Karpas-422 (cell line): ENCODE results near the genes CDH19, TMX3 and SOCS6.

DNA sequence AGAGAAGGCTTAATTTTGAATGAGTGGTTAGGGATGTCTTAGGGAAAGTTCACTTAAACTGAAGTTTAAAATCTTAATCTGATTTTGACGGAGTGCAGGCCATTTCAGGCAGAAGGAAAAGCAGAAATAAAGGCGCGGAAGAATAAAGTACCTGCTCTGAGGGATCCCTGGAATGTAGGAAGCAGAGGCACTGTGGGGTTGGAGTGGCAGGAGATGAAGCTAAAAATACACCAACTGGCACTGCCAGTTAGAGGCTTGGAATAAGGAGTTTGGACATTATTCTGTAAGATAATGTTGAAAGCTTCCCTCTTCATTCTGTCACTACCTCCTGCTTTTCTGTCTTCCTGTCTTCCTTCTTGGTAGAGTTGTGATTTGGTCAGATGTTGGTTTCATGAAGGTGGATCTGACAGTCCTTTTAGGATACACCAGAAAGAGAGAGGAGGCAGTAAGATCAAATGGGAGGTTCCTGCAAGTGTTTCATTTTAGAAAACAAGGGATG, 3.9 kb upstream of the VPS4B start:
- PRO-cap = no peak
- RAMPAGE, long total RNA = no peak

GRCh38 chr18:63588543-63589482, 1.7 kb downstream of the SERPINB13 start:
- PRO-cap = no peak
- RAMPAGE, long total RNA = no peak

GRCh38 chr18:63965814-63966343, 4.0 kb upstream of the SERPINB8 start:
- PRO-cap = no peak
- RAMPAGE, long total RNA = no peak

DNA sequence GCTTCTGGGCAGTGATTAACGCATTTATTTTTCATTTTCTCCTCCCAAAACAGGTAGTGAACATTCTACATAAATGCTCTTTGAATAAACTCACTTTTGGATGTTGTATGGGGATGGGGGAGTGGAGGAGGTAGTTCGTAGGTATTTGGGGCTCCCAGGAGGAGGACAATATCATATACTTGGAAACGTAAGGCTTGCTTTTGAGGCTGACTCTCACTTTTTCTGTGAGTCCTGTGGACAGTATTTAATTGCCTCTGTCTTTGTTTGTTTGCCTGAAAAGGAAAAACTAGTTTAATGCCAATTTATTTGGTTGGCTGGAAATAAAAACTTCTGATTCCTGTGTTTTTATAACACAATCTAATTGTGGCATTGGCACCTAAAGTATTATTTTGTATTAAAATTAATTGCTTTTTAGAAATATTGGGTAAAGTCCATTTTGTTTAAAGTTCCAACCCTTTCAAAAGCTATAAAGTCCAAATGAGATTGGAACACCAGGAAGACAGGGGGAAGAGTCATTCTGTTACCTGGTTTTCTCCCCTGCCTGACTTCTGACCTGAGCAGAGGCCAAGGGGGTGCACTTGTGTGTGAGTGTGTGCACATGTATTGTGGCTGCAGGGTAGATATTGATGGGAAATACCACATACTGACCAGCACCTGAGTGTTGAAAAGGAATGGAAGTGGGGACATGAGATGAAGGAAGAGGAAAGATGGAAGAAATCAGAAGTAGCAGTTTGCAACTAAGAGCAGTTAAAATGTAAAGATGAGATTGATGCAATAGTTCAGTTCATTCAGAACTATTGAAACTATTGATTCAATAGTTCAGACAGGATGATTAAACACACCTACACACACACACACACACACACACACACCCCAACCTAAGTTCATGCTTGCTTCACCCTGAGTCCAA, 4.6 kb downstream of the SERPINB8 start:
- PRO-cap = no peak
- RAMPAGE, long total RNA = no peak

- PRO-cap = unidirectional peak, minus-strand start at chr18:65057917
- RAMPAGE, long total RNA = no peak
Measured at GRCh38 chr18:65057352-65058004, 693.3 kb upstream of the CDH7 start.

- PRO-cap = no peak
- RAMPAGE, long total RNA = no peak
Measured at GRCh38 chr18:65605445-65605949, 145.3 kb upstream of the CDH7 start.

GRCh38 chr18:66135895-66136390, 385.1 kb downstream of the CDH7 start:
- PRO-cap = no peak
- RAMPAGE, long total RNA = no peak

GRCh38 chr18:66571901-66572327, 32.0 kb downstream of the CDH19 start:
- PRO-cap = no peak
- RAMPAGE, long total RNA = no peak

DNA sequence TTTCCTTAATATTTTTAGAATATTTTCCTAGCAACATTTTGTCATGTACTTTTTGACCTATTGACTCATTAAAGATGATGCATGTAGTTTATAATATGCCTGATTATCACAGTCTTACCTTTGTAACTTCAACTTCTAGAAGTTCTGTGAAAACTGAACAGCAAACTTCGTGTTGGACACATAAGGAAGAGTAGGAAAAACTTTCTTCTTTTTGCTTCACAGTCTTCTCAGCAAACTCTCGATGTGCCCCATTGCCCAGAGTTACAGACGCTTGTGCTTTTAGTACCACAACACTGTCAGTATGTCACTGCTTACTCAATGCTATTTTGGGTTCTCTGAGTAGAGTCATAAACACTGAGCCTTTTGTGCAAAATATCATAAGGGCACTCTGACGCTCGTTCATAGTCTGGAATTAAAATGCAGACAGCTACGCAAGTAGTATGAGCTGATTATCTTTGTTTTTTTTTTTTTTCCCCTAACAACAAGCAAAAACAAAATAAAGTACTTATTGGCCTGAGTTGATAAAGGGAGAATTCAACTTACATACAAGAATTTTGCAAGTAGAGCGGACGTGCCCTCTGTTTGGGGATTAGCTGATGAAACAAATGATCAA, at the start of gene CDH19:
CDH19 (minus strand) TSS at position 255 of the 613 bp plus-strand sequence.
- PRO-cap = no peak
- RAMPAGE, long total RNA = no peak

DNA sequence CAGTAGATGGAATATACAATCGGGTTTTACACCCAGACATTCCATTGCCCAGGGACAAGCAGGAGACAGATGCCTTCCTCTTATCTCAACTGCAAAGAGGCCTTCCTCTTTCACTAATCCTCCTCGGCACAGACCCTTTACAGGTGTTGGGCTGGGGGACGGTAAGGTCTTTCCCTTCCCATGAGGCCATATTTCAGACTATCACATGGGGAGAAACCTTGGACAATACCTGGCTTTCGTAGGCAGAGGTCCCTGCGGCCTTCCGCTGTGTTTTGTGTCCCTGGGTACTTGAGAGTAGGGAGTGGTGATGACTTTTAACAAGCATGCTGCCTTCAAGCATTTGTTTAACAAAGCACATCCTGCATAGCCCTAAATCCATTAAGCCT, 439.3 kb downstream of the DSEL start:
- PRO-cap = no peak
- RAMPAGE, long total RNA = no peak

DNA sequence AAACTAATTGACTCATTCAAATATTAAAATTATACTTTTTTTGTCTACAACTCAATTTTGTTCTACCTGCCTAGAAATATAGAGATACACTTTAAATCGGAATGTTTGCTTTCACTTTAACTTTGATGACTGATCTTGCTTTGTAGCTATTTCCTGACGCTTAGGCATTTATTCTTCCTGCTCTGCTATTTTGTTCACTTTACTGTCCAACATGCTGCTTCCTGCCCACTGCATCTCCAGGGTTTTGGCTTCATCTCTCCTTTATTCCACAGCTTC, 272.4 kb downstream of the DSEL start:
- PRO-cap = no peak
- RAMPAGE, long total RNA = no peak

DNA sequence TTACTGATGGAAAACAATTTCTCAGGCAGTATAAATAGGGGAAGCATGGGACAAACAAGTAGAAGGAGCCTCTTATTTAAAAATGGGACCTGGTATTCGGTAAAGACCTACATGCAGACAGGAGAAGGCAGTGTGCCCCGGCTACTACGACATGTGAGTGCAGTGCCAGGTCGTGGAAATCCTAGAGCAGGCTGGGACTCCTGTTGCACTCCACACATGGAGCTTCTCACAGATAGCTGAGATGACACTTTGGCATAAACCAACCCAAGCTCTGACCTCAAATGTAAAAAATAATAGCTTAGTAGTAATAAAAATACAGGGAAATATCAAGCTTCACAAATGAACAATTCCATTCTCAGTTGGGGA, 913 bp upstream of the DSEL start:
- PRO-cap = no peak
- RAMPAGE, long total RNA = no peak

DNA sequence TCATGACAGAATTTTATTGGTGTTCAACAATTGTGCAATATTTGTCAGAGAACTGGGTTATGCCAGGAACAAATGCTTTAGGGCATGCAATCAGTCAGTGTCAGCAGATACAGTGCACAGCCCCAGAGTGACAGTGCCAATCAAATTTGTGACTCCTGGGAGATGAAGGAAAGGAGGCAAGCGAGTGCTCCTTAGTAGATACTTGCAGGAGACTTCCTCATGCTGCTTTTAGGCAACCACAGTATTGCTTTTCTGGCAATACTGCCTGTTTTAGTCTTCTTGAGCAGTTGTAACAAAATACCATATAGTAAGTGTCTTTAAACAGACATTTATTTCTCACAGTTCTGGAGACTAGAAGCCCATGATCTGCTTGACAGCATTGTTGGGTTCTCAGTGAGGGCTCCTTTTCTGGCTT, 81.4 kb upstream of the DSEL start:
- PRO-cap = no peak
- RAMPAGE, long total RNA = no peak

GRCh38 chr18:68694792-68696014, 19.7 kb downstream of the TMX3 start:
- PRO-cap = no peak
- RAMPAGE, long total RNA = no peak

DNA sequence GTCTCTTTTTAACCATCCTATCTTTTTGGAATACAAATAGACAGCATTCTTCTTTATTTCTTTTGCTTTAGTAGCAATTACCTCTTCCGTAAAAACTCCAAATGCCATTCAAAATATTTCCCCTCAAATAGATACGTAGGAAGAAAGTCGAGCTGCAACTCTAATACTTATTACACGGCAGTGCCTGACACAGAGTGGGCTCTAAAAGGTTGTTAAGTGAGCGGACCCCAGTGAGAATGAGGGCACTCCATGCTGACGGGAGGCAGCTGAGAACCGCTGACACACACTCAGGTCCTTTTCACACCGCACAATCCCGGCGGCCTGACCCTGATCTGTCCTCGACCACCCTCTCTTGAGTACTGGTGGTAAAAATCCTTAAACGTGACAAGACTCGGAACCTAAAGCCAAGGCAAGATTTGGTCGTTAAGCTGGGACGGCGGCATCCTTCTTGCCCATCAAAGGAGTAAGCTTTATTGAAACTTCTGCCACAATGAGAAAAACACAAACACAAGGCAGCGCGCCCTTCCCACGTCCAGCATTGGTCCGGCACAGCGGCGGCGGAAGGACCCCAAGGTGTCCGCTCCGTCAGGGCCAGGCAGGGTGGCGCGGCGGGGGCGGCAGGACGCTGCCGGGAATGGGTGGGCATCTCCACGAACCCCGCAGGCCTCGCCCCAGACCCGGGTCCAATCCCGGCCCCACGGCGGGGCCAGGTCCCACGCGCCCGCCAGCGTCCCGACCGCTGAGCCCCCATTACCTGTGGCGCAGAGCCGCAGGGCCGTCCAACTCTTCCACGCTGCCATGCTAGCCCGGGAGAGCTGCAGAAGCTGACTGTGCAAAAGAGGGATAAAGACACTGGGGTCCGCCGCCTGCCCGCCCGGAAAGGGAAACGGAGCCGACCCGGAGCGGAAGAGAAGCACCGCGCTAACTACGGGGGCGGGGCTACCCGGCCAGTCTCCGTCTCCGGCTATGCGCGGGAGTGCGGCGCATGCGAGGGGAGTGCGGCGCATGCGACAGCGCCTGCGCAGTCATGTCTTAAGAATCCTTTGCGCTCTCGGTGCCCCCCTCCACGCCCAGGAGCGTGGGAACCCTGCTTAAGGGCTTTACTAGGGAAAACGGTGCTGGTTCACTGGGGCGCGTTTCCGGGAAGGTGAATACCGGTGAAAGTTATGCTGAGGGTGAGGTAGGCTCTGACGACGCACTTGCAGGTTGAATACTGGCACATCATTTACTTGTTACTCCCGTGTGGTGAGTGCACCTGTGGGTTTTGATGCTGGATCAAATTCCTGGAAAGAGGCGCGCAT, at the start of gene TMX3:
TMX3 (minus strand) TSS at position 927 of the 1,301 bp plus-strand sequence.
- PRO-cap = bidirectional peak, plus-strand start at position 1,150 of the sequence, minus-strand start at position 881 of the sequence
- RAMPAGE, long total RNA = start-site peak on the minus strand centred at position 894 of the sequence, 36 bp wide, 216 and 96 reads in 2 replicates; start-site peak on the plus strand centred at position 1,051 of the sequence, 25 bp wide, 15 and 35 reads in 2 replicates

DNA sequence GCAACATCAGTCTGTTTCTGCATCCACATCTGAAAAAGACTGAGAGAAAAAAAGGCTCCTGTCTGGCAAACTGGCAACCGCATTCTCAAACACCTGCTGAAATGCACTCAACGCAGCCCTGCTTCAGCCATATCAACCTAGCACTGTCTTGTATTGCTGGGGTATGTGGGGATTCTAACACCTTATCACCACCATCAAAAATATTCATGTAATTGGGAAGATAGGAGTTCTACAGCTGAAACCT, 52.6 kb downstream of the CD226 start:
- PRO-cap = no peak
- RAMPAGE, long total RNA = no peak

GRCh38 chr18:70285410-70285793, 3.4 kb upstream of the SOCS6 start:
- PRO-cap = no peak
- RAMPAGE, long total RNA = no peak

DNA sequence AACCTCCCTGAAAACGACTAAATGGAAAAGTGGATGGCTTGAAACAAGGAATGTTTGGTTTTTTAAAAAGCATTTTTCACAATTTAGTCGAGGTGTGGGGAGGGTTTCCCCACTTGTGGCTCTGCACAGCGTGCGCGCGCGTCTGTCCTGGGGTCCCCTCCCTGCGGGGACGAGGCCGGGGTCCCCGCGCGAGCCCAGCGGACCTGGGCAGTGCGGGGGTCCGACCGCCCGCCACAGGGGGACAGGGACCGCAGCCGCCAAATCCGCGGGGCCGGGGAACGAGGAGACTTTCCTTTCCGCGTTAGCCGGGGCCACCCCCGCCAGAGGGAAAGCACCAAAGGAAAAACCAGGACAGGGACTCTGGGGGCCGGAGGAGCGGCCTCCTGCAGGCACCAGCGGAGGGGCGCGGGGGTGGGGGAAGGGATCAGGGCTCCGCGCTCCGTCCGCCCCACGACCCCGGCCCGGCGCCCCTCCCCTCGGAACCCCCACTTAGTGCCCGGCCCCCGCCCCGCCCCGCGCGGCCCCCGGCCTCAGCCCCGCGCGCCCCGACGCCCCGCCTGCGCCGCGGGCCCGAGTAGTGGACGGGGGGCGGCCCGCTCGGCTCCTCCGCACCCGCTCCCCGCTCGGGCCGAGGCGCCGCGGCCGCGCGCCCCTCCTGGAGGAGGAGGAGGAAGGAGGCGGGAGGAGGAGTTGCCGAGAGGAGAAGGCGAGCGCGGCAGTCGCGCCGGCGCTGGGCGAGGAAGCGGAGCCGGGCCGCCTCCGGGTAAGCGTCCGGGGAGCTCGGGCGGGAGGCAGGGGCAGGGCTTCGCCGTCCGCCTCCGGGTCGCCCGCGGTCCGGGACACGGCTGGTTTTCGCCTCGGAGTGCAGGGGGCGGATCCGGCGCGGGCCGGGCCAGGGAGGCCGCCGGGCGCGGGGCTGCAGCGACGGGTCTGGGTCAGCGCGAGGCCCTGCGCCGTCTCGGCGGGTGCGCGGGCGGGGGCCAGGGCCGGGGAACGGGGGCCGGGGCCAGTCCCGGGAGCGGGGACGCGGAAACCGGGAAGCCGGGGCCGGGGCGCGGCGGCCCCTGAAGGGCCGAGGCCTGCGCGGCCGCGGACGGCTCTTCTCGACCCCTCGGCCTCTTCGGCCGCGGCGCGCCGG, at the start of gene SOCS6:
SOCS6 (plus strand) TSS at position 718 of the 1,138 bp plus-strand sequence.
- PRO-cap = no peak
- RAMPAGE, long total RNA = no peak

GRCh38 chr18:70335853-70336641, 47.2 kb downstream of the SOCS6 start:
- PRO-cap = no peak
- RAMPAGE, long total RNA = no peak

DNA sequence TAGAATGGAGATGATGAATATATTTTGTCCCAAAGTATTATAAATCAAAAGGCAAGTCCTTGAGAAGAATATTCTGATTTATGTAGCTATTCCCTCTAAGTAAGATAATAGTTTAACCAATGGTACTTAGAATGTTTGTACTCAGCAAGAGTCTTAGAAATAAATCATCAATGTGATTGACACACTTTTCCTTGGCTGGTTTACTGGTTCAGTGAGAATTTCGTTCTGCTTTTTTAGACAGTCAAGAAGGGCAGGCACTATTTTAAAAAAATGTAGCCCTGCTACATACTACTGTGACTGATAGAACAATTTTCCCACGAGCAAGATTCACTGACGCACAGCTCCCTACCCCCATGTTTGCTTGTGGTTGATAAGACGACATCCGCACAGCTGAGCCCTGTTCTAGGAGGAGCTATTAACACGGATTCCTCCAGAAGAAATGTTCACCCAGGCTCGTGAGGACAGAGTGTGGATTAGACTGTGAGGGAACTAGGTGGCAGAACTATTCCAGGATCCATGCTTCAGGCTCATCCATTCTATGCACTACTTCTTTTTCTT, 370.1 kb downstream of the SOCS6 start:
- PRO-cap = no peak
- RAMPAGE, long total RNA = no peak